ENCODE measurements around the genes TREH, DDX6, NHERF4 and RNF26.

DNA sequence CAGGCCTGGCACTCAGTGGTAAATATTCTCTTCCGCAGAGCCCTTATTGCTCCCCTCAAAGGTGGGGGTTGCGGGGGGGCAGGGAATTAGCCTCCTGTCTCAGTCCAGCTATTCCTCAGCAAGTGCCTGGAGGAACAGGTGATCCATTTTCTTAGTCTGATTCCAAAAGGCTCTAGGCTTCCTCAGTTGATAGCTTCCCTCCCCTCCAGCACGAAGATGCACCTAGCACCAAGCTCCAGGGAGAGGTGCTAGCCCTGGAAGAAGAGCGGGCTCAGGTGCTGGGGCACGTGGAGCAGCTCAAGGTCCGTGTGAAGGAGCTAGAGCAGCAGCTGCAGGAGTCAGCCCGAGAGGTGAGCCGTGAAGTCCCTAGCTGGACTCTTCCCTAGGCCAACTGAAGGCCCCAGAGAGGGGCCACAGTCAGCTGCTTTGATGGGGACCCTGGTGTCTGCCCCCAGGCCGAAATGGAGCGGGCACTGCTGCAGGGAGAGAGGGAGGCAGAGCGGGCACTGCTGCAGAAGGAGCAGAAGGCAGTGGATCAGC is 24.4 kb downstream of the PHLDB1 start:
- PRO-cap, result no peak
- RRBS, result no CpG with 5 or more reads among the region's 11 CpGs

GRCh38 chr11:118652369-118653015 is 27.0 kb downstream of the TREH start:
- PRO-cap, result no peak
- RRBS, result no CpG with 5 or more reads among the region's 5 CpGs

- PRO-cap, result no peak
- RRBS, result no CpG with 5 or more reads among the region's 6 CpGs
Measured at GRCh38 chr11:118679471-118680012, at the start of gene TREH. TREH (minus strand) TSS chr11:118679650.

DNA sequence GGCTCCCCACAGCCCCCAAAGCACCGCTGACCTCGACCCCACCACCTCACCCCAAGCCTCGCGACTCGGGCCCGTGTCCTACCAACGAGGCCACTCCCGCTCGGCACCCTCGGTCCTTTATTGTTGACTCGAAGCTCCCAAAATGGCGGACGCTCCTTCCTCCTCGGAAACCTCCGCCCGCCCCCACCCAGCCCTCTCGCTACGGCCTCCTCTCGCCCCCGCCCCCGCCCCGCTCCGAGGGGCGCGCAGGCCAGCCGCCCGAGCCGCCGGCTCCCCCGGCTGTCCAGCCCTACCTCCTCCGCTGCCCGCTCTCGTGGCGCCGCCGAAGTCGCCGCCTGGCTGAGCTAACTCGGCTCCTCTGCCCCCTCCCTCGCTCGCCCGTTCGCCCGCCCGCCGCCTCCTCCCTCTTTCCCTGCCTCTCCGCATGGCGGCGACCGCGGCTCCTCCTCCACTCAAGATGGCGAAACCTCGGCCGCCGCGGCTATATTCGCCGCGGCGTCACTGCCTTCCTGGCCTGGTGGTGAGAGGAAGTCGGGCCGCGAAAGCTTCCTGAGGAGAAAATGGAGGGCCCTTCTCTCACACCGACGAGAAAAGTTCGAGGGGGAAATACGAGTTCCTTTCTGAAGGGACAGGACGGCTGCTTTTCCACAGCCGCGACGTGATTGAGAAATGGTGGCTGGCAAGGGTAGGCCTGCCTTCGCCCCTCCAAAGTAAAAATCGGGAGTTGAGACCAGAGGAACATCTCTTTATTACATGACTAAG is at the start of gene DDX6:
Gene DDX6 (minus strand): TSS at position 360 of the 762 bp plus-strand sequence.
- PRO-cap, result bidirectional peak, plus-strand start at position 451 of the sequence, minus-strand start at position 185 of the sequence
- RRBS, result no CpG with 5 or more reads among the region's 73 CpGs

GRCh38 chr11:118864225-118864571 is 19.5 kb upstream of the CXCR5 start:
- PRO-cap, result no peak
- RRBS, result no CpG with 5 or more reads among the region's 2 CpGs

DNA sequence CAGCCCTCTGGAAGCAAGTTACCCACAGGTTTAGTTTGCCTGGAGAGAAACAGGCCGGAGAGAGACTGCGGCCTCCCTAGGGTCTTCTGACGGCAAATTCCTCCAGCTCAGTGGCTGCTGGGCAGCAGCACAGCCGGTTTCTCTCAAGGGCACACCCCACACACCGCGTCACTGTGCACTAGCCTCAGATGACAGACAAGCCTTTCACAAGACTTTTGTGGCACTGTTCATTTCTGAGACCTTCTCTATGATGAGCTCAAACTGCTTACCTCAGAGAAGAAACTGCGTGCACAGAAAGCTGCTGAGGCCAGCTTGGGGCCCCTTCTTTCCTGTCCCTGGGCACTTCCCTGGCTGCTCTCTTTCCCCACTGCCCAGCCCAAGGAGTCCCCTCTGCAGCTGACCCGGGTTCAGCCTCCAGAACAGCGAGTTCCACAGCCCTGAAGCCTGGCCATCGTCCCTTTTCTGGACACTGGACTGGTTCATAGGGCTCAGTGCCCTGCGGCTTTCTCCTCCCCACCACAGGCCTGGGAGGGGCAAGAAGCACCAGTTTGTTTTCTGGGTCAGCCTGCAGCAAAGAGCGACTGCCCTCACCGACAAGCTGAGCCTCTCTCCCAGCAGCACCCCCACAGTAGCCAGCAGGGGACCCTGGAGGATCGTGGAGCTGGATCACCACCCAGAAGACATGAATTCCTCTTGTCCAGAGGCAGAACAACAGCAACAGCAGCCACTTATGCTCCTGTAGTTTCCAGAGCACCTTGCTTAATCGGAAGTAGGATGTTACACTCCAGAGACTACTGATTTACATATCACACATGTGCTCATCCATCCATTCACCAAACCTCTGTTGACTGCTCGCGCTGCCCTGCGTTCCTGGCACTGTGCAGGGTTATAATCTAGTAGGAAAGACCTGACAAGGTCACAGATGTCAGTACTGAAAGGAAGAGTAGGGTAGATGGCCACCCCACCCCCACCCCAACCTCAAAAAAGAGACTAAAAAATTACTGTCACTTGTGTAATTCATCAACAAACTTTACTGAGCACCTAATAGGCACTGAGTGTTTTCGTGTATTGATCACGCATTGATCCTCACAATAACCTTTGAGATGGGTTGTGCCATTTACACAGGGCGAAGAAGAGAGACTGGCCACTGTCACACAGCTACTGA is 13.2 kb upstream of the CXCR5 start:
- PRO-cap, result no peak
- RRBS, result 17% methylated on average over 1 of the region's 21 CpGs

- PRO-cap, result bidirectional peak, plus-strand start at chr11:118917658, minus-strand start at chr11:118917542
- RRBS, result no CpG with 5 or more reads among the region's 16 CpGs
Measured at GRCh38 chr11:118917336-118918091, 8.2 kb downstream of the BCL9L start.

GRCh38 chr11:118927752-118929027 is 2.5 kb upstream of the BCL9L start:
- PRO-cap, result bidirectional peak, plus-strand start at chr11:118928290, minus-strand start at chr11:118928063
- RRBS, result no CpG with 5 or more reads among the region's 45 CpGs

- PRO-cap, result no peak
- RRBS, result no CpG with 5 or more reads among the region's 26 CpGs
Measured at GRCh38 chr11:118929503-118930090, 3.9 kb upstream of the BCL9L start.

DNA sequence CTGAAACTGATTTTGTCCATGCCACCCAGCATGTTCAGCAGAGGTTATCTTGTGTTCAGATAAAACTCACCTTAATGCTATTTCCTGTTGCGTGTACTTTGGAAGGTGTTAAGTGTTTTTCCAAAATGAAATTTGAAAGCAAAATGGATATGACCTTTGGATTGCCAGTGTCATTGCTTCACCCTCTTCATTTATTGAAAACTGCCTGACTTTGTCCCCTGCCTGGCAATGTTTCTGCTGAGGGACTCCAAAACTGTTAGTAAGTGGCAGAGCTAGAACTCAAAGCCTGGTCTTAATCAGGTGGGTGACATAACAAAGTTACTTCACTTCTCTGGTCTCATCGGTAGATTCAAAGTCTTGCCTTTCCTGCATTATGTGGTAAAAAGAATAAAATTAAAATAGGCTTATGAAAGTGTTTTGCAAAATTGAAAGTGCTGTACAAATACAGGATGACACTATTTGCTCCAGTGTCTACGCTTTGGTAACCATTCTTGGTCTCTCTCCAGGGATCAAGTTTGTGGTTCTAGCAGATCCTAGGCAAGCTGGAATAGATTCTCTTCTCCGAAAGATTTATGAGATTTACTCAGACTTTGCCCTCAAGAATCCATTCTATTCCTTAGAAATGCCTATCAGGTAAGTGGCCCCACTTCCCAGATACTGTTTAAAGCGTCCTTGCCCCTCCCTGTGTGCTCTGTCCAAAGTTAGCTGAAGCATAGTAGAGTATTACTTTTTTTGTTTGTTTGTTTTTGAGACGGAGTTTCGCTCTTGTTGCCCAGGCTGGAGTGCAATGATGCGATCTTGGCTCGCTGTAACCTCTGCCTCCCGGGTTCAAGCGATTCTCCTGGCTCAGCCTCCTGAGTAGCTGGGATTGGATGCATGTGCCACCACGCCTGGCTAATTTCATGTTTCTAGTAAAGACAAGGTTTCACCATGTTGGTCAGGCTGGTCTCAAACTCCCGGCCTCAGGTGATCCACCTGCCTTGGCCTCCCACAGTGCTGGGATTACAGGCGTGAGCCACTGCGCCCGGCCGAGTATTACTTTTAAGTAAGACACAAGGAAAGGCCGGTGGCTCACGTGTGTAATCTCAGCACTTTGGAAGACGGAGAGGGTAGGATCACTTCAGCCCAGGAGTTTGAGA is 3.1 kb downstream of the TRAPPC4 start:
- PRO-cap, result no peak
- RRBS, result no CpG with 5 or more reads among the region's 20 CpGs

- PRO-cap, result no peak
- RRBS, result no CpG with 5 or more reads among the region's 10 CpGs
Measured at GRCh38 chr11:119068030-119068301, 348 bp downstream of the VPS11 start.

DNA sequence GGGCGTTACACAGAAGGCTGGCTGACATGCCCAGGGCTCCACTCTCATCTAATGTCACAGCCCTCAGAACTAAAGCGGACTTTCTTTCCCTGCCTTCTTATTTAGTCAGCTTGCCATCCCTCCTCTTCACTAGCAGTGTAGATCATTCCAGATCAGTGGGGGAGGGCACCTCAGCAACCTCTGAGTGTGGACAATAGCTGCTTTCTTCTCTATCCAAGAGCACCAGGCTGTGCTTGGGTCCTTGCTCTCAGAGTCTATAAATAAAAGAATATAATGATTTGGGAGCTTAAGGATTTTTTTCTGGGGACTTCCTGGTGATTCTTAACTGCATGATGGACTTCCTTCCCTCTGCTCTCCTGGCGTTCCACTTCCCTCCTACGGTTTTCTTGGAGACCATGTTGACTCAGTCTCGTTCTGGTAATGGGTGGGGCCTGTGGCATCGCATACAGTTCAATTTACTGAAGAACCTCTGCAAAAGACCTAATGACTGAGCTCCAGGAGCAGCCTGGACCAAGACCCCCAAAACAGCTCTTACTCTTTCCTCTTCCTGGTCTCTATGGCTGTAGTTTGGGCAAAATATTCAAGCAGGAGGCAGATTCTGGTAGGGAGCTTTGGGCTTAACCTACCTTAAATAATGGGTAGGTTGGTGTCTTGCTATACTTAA is 2.9 kb upstream of the HMBS start:
- PRO-cap, result no peak
- RRBS, result no CpG with 5 or more reads among the region's 6 CpGs

DNA sequence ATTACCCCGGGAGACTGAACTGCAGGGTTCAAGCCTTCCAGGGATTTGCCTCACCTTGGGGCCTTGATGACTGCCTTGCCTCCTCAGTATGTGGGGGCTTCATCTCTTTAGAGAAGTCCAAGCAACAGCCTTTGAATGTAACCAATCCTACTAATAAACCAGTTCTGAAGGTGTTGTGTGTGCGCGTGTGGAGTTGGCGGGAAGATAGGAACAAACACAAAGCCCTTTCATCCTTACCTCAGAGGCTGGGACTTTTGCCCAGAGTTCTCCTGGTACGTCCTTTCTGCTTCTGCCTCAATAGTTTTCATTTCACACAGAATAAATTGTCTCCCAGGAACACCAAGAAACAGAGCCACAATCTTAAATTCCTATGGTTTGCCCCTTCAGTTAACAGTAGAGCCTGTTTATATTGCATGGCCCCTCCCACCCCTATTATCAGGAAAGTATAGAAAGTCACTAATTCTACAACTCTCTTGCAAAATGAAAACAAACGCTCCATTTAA is 1.8 kb downstream of the H2AX start:
- PRO-cap, result no peak
- RRBS, result no CpG with 5 or more reads among the region's 6 CpGs

- PRO-cap, result no peak
- RRBS, result no CpG with 5 or more reads among the region's 11 CpGs
Measured at GRCh38 chr11:119103131-119103440, 1.4 kb upstream of the DPAGT1 start.

- PRO-cap, result no peak
- RRBS, result 2% methylated on average over 17 of the region's 43 CpGs
Measured at GRCh38 chr11:119107738-119108200, 625 bp downstream of the C2CD2L start.

GRCh38 chr11:119185361-119185615 is at the start of gene NHERF4:
NHERF4 (plus strand) TSS chr11:119185475.
- PRO-cap, result no peak
- RRBS, result no CpG with 5 or more reads among the region's 6 CpGs

DNA sequence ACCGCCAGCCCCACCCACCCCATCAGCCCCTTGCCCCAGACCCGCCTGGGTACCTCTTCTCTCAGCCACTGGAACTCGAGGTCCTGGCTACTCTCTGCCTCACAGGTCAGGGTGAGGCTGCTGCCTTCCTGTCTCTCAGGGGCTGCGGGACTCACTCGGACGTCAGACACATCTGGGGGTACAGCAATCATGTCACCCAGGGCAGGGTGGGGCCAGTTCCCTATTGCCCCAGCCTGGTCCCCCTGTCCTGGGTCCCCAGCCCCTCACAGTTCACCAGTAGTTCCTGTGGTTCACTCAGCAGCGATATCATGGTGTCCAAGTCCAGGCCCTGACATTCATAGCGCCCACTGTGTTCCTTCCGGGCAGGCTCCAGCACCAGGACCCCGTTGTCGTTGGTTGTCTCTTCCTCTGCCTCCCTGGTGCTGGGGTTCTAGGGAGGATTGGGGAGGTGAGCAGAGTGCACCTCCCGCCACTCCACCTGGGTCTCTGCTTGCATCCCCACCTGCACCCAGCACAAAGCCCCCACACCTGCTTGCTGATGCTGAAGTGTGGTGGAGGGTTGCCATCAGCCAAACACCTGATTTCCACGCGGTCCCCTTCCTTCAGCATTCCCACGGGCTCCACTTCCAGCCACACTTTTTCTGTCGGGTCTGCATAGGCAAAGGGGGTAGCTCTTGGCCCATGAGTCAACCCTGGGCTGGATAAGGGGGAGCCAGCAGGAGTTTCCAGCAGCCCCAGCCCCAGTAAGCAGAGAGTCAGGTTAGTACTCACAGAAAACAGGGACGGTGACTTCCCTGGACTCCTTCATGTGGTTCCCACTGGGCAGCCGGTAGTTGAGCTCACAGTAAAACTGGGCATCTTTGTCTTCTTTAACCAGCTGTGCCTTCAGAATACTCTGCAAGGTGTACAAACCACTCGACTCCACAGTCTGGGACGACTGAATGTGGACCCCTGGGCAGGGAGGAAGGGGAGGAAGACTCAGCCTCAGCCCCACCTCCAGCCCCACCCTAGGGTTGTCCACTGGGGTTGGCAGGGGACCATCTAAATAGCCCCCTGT is 4.6 kb downstream of the MCAM start:
- PRO-cap, result no peak
- RRBS, result no CpG with 5 or more reads among the region's 20 CpGs

DNA sequence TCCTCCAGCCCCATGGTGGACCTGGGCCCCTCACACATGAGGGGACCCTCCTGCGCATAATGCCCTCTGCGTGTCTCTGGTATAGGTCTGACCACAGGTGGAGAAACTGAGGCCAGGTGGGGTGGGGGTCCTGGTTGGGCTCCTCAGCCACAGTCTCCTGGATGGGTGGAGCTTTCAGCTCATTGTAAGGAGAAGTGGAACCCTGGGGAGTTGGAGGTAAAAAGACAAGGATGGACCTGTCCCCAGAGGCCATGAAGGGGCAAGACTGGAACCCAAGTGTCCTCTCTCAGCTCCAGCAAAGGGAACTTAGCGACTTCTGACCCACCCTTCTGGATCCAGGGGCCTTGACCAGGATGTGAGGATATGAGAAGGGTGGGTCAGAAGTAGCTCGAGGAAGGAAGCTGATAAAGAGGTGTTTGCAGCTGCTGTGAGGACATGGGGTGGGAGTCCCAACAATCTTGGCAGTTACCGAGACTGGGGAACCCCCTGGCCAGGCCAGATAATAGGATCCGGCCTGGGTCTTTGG is 2.6 kb upstream of the MCAM start:
- PRO-cap, result no peak
- RRBS, result no CpG with 5 or more reads among the region's 6 CpGs

DNA sequence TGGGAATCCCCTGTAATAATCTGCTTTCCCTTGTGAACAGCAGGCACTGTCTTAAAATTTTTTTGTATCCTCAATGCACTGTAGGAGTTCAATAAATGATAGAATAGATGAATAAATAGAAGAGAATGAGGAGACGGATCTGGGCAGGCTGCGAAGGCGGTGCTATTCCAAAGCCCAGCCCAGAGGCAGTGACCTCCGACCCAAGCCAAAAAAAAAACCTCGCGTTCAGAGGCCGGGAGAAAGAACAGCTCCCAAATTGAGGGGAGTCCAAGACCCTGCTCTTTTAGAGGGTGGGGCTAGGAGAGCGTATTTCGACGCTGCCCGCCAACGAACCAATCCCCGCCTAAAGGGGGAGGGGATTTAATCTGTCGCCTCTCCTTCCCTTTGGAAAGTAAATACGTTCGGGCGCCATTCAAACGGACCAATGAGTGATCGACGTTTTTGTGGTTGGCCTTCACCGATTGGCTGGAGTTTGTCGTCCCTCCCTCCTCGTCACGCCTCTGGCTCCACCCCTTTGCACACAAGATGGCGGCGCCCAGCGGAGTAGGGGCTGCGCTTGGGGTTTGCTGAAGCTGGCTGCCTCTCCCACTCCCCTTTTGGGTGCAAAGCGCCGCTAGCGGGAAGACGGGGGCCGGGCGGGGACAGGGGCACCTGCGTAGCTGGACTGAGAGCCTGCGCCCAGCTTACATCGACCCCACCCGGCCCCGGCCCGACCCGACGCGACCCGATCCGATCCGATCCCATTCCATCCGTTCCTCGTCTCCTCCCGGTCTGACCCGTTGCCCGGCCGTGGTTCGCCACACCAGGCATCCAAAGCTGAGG is at the start of gene RNF26:
Gene RNF26 (plus strand): TSS at position 519 of the 822 bp plus-strand sequence.
- PRO-cap, result unidirectional peak, plus-strand start at position 131 of the sequence; bidirectional peak, plus-strand start at position 519 of the sequence, minus-strand start at position 362 of the sequence
- RRBS, result 1% methylated on average over 17 of the region's 53 CpGs

DNA sequence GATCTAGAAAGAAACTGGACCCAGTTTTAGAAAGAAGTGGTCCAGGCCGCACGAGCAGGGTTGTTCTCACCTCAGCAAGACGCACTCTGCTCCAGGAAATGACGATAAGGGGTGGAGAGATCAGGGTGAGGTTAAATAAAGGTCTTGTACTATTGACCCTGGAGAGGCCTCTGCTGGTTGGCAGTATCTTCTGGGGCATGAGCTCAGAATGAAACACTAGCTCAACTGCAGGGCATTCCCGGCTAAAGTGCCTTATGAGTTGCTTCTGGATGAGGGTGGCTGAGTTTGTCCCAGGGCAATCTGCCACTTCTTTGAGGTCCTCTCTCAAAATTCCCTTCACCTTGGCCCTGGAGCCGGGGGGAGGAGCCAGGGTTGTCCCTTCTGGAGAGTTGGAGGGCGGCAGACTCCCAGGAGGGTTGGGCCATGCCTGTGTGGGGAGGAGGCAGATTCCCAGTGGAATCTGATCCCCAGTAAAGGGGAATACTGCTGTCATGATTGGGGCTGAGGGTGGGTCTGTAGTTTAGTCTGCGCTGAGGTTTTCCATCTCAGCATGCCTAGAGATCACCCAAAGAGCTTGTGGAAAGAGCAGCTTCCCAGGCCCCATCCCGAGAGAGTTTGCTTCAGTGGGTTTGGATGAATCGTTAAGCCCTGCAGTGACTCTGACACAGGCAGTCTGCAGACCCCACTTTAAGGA is 10.8 kb downstream of the USP2 start:
- PRO-cap, result no peak
- RRBS, result no CpG with 5 or more reads among the region's 10 CpGs